ENCODE data around the genes DEPDC1B, ERCC8, RNF180 and CENPK.

GRCh38 chr5:60699394-60700408, at the start of gene DEPDC1B:
Gene DEPDC1B (minus strand): TSS chr5:60700166.
- PRO-cap: bidirectional peak, plus-strand start at chr5:60700249, minus-strand start at chr5:60700135

DNA sequence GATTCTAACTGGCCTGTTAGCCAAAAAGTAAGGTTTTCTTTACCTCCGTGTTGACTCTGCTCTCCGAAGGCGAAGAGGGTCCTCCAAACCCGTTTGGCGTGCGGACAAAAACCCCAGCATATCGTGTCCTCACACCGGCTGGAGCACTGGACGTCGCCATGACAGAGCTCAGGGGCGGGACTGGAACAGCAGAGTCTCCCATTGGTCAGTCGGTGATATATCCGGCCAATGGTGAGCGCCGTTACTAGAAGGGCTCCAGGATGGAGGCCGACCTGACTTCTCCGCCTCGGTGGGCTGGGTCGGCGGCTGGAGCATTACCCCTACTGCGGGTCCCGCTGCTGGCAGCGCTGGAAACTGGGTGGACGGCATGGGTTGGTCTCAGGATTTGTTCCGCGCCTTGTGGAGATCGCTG, at the start of gene ERCC8:
TSS of gene ERCC8 (minus strand) at position 182 of the 412 bp plus-strand sequence.
- PRO-cap: bidirectional peak, plus-strand start at position 247 of the sequence, minus-strand start at position 144 of the sequence

GRCh38 chr5:61100674-61100889, 61.7 kb downstream of the SMIM15 start:
- PRO-cap: no peak

GRCh38 chr5:61301593-61302358, 30.3 kb upstream of the ZSWIM6 start:
- PRO-cap: no peak

DNA sequence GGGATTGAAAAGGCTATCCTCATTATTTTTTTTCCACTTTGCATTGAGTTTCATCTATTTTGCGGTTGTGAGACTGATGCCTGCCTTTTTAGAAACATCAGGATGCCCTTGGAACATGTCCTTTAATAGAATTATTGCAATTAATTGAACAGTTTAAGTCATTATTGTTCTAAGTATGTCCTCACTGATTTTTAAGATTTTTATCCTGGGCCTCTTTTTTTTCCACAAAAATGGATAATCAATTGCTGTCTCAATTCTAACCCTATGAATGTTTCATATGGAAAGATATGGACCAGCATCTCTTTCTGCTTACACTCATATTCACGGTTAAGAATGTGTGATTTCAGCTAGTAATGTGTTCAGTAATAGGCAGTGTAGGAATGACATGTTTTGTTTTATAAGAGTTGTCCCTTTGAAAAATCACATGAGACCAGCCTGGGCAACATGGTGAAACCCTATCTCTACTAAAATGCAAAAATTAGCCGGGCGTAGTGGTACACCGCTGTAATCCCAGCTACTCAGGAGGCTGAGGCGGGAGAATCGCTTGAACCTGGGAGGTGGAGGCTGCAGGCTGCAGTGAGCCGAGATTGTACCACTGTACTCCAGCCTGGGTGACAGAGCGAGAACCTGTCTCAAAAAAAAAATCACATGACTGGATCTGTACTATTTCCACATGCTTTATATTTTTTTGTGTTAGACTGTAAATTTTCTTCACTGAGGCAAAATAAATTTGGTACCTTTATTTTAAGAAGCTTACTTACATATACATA, 6.9 kb downstream of the ZSWIM6 start:
- PRO-cap: no peak

DNA sequence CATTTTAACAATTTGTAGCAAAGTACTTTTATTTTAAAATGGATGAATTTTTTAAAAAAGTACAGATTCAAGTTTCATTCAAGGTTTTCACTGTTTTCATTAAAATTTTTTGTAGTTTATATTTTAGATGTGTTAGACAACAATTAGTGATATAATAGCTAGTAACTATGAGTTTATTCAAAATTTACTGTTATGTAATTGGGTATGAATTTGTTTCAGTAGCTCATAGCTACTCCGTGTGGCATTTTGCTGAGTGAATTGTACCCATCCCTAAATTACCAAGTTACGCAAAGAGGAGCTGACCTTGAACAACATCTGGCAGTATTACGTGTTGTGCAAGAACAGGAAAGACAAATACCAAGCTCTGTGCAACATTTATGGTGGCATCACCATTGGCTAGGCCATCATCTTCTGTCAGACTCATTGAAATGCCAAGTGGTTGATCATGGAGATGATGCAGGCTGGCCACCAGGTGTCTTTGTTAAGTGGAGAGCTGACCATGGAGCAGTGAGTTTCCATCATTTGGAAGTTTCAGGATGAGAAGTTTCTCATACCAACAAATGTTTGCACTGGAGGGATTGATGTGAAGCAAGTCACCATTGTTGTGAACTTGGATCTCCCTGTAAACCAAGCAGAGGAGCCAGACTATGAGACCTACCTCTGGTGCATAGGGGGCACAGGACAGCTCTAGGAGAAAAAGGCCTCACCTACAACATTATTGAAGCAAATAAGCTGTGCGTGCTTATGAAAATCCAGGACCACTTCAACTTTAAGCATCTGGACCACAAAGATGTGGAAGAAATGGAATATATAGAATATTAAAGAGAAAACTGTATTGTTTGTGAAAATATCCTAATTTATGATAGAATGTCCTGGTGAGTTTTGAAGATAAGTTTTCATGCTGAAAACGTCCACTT, 15.1 kb downstream of the ZSWIM6 start:
- PRO-cap: no peak

DNA sequence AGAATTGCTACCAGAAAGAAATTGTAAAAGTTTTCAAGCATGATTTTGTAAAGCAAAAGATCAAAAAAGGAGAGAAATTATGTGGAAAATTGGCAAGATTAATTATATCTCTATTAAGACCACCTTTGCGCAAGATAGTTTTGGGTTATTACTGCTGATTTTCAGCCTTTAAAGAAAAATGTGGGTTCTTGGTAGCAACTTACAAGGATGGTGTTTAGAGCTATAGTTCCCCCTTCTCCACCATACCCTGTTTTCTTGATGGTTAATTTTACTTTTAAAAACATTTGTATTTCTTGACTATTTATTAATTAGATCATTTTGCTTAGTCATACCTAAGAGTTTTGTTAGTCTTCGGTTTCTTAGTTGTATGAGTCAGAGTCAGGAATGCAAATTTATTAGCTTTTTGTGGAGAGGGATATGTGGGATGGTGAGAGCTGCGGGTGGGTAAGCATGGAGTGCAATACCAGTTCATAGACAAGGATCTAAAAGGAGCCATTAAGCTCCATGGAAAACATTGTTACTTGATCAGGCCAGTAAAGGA, 77.4 kb downstream of the ZSWIM6 start:
- PRO-cap: no peak

GRCh38 chr5:61543154-61544254, 211.4 kb downstream of the ZSWIM6 start:
- PRO-cap: no peak

DNA sequence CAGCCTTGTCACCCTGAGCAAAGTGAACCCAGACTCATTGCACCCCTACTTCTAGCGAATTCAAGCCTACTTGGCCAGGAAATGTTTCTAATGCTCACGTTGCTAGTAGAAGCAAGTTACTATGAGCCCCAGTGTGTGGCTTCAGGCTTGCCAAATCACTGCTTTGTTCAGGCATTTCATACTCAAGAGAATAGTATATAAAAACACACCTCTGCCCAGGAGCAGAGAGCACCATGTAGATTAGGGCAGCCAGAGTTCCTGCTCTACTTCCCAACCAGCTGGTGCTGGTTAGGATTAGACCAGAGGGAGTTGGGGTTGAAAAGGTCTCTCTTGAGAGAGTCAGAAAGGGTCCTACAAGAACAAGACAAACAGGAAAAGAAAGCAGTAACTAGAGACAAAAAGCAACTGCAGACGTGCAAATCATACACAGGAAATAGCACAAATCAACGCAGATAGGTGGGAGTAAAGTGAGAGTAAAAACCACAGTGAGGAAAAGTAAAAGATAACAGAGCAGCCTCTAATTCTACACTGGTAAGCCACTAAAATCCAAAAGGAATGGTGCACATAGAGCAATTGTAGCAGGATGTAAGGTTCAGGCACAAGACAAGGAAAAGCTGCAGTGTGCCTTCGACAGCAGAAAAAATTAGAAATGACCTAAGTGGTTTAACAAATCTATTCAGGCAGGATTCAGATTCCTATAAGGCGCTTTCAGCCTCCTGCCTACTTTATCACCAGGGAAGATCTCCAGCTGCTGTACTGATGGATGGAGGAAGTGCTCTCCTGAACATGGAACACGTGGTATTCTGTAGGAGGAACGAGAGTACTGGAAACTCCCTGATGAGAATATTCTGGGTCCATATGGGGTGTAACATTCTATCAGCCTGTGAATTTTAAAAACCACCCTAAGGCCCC, 49.6 kb upstream of the KIF2A start:
- PRO-cap: no peak

GRCh38 chr5:62306789-62307177, 777 bp downstream of the KIF2A start:
- PRO-cap: bidirectional peak, plus-strand start at chr5:62307029, minus-strand start at chr5:62306924

DNA sequence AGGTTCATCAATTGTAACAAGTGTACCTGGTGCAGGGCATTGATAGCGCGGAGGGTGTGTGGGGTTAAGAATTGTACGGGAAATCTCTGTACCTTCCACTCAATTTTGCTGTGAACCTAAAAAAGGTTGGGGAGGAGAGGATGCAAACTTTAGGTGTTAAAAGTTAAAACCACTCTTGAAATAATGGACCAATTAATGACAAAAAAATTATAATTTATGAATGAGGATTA, 10.6 kb downstream of the KIF2A start:
- PRO-cap: no peak

DNA sequence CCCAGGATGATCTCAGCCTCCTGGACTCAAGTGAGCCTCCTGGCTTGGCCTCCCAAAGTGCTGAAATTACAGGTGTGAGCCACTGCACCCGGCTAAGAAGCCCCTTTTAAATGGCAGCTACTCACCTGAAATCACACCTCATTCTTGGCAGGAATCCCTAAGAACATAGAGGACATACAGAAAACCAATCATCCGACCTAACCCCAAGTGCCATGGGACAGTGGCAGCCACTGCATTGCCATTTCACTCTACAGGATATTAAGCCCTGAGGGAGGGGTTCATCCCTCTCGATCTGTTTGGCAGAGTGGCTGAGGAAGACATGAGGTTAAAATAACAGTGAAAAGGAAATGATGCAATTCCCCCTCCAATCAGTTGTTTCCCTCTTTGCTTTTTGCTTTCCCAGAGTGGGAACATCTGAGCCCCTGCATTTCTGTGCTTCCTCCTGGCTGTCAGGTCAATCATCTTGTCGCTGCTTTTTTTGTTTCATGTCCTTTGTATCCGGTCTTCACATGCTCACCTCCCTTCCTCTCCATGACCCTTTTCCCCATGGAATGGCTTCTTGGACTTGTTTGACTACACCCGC, 74.8 kb downstream of the LRRC70 start:
- PRO-cap: no peak

- PRO-cap: unidirectional peak, plus-strand start at chr5:64165707
These were observed at the start of gene RNF180 for GRCh38 chr5:64165037-64166306. Gene RNF180 (plus strand): TSS chr5:64165843.

DNA sequence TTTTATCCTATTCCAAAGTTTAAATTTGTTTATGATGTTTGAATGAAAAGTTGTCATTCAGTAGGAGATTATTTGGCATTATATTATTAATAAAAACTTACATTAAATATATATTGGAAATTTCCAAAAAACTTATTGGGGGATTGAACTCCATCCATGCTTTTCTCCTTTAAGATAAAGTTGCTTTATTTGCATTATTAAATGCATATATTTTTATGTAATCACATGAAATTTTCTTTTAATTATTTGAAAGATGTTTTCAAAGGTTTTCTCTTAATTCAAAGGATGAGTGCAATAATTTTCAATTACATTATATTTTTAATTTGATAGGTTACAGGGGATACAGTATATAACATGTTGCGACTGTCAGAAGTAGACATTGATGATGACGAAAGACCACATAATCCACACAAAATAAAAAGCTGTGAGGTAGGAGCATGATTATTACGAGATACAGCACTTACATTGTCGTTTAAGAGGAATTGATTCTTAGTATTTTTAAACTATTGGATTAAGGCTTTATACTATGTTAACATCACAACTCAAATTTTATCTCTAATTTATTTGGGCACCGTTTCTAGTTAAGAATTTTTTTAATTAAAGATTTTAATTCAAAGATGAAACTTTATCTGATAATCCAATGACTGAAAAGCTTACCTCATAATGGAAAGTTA, 16.6 kb downstream of the CWC27 start:
- PRO-cap: no peak

DNA sequence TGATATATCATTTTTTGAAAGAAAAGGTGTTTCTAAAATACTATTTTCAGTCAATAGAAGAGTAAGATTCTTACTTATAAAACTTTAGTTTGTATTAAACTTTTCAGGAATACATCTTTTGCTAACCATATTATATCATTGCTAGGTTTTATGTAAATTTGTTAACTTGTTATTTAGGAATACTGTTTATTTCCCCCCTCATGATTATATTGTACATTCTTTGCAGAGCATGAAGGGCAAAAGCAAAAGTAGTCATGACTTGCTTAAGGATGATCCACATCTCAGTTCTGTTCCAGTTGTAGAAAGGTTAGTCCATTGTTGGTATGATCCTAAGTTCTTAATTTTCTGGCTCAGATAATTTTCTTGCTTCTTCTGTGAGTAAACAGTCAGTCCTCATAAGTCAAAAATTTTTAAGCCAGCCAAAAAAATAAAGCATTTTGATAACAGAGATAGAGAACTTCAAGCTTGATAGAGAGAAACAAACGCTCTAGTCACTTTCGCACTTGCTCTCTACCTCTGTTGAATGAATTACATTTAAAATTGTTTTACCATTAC, 31.4 kb downstream of the CWC27 start:
- PRO-cap: no peak

DNA sequence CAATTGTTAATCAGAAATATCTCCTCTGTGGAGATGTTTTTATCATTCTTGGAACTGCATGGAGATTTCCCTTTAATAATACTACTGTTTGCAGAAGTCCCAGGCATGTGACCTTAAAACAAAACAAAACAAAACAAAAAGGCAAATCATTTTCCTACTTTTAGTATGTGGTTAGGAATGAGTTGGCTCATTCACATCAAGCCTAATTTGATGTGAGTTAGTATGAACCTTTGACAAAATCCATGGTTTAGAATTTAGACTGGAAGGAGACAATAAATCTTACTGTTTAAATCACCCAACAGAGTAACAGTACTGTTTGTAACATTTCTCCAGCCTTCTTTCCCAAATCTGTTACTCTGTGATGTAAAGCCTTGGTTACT, 67.7 kb downstream of the CWC27 start:
- PRO-cap: no peak

DNA sequence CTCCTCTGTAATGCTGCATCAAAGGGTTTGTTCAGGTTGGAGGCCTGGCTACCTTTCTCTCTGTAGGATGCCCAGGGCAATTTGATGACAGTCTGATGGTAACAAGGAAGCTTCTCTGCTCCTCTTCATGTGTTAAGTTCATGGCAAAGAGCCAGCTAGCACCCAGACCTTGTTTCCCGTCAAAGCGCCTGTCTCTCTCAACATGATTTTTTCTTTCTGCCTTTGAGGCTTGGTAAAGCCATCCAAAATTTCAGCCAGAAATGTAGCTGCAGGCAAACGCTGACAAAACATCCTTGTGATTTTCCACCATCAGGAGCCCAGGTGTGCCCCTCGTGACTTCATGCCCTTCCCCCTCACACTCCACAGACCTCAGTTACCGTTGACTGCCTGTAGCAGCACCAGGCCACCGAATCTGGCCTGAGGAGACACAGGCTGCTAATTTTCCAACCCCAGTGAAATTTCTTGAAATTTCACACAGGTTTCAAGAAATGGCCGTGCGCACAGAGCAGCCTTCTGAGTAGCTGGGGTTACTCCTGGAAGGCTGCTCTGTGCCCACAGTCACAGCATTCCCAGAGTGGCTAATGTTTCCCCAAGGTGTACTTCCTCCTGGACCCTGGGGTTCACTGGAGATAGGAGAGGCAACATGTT, 292.7 kb downstream of the CWC27 start:
- PRO-cap: no peak

DNA sequence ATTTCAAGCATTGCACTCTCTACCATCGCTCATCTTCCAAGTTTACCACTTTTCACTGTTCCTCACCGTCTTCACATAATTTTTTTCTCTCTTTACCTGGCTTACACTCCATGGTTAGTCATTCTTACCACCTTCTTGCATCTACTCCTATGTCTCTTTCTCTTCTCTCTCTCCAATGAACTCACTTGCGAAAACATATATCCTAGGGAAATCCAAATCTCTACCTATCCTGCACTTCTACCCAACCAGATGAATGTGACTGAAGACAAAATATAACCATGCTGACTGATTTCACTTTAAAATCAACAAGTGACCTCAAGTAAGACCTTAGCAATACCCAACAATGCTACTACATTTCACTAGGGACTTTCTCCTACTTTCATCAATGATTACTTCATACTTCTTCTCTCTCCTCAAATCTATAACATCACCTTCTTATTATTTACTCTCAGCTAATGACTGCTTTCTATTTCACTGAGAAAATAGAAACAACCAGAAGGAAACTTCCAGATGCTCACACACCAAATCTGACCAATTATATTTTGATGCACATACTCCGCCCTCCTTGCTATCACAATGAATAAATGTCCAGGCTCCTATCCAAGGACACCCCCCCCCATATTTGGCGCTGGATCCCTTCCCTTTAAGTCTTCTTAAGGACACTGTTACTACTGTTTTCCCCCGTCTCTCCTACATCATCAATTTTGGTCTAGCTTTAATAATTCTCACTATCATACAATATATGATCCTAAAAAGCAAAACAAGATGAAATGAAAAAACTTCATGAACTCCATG, 79.4 kb downstream of the ADAMTS6 start:
- PRO-cap: no peak

DNA sequence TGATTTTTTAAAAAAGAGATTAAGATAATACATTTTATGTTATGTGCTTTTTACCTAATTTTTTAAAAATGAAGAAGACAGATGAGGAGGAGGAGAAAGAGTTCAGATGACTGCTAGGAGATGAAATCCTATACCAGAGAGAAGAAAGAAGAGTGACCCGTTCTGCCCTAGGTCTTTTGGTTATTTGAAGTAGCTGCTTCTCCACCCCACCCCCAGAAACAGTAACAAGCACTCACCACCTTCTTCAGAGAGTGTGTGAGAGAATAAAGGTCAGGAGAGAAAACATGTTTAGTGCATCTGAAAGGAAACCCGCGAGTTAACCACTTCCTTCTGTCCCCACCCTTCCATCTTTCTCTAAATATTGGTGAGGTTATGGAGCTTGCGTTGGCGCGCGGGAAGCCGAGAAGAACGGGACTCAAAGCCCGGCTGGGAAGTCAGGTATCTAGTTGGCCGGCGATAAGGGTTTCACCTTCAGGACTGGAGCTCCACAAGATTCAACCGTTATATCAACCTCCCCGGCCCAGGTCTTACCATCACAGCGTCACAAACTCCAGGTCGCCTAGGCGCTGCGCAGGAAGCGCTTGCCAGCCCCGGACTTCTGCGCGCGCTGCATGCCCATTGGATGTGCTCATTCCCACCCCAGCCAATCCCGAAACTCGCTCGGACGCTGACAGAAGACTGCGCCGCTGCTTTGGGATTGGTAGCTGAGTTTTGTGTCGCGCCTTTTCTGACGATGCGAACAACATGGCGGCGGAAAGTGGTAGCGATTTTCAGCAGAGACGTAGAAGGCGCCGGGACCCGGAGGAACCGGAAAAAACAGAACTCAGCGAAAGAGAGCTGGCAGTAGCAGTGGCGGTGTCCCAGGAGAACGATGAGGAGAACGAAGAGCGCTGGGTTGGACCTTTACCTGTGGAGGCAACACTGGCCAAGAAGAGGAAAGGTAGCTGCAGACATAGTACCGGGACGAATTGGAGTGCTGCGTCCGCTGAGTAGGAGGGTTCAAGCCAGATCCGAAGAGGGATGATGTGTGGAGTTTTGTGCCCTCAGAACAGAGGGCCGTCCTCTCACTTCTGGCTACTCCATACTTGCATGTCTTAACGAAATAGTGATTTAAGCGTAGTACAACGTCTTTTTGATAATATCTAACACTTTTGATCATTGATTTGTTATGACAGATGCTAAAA, at the start of gene CENPK:
TSS of gene CENPK (minus strand) at position 602 of the 1,184 bp plus-strand sequence.
- PRO-cap: bidirectional peak, plus-strand start at position 730 of the sequence, minus-strand start at position 479 of the sequence

- PRO-cap: no peak
These were observed 88.1 kb downstream of the NLN start for GRCh38 chr5:65810027-65810535.